ENCODE results near the gene PPP4R3A.

DNA sequence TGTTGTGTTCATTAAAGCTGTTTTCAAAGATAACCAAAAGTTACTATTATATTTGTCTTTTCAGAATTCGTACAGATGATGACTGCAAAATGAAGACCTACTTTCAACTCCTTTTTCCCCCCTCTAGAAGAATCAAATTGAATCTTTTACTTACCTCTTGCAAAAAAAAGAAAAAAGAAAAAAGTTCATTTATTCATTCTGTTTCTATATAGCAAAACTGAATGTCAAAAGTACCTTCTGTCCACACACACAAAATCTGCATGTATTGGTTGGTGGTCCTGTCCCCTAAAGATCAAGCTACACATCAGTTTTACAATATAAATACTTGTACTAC is 7.8 kb downstream of the CALM1 start:
- PRO-cap, 2 experiments, result no peak in any of the 2 experiments

DNA sequence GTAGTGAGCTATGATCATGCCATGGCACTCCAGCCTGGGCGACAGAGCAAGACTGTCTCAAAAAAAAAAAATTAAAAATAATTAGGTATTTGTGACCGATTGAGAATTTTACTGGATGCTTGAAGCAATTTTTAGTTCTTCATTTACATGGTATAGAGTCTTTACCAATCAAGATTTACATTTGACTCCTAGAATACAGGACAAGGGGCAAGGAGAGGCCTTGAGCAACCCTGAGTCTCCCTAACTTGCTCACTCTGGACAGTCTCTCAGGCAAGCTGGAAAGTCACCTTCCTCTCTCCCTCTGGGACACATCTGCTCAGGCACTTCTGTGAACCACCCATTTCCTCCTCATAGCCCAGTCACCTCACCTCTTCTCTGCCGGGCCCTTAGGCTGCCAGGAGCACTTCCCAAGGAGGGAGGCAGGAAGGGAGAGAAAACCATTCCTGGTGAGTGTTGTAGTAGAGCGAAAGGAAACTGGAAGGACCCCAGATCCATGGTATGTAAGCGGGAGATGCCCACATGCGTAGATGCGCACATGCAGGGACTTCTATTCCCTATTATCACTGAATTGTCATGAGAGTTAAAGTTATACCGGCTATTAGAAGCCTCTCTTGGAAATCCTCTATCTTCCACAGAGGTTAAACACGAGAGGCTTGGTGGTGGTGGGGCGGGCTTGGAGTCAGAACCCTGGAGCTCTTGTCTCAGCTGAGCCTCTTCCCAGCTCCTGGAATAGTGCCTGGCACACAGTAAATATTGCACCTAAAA is 202.7 kb downstream of the TTC7B start:
- PRO-cap, 2 experiments, result no peak in any of the 2 experiments

- PRO-cap, 2 experiments, result no peak in any of the 2 experiments
Observed at GRCh38 chr14:90615690-90616250, 200.5 kb downstream of the TTC7B start.

- PRO-cap, 2 experiments, result no peak in any of the 2 experiments
Observed at GRCh38 chr14:90624254-90624771, 191.9 kb downstream of the TTC7B start.

DNA sequence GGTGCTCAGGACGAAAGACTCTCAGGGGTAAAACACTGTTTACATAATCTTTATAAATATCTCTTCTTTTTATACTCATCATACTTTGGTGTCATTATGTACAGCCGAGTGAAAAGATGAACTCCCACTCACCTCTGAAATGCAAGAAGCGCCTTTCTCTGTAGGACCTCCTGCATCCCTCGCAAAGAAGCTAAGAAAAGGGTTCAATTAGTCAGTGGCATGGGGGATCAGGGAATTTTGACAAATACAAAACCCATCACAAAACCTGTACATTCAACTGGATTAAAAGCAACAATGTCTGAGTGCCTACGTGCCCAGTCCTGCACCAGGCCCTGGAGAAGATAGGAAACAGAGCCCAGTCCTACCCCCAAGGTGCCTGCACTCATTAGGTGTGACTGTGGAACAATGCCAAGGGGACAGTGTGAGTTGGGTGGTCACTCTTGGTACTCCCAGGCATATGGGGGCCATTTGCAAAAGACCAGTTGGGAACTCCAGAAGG is 163.5 kb downstream of the TTC7B start:
- PRO-cap, 2 experiments, result no peak in any of the 2 experiments

GRCh38 chr14:90701115-90701612 is 115.1 kb downstream of the TTC7B start:
- PRO-cap, 2 experiments, result no peak in any of the 2 experiments

- PRO-cap, 2 experiments, result no peak in any of the 2 experiments
Observed at GRCh38 chr14:91090572-91091179, 23.2 kb upstream of the DGLUCY start.

GRCh38 chr14:91115561-91116558 is 2.0 kb downstream of the DGLUCY start:
- PRO-cap, 2 experiments, result no peak in any of the 2 experiments

DNA sequence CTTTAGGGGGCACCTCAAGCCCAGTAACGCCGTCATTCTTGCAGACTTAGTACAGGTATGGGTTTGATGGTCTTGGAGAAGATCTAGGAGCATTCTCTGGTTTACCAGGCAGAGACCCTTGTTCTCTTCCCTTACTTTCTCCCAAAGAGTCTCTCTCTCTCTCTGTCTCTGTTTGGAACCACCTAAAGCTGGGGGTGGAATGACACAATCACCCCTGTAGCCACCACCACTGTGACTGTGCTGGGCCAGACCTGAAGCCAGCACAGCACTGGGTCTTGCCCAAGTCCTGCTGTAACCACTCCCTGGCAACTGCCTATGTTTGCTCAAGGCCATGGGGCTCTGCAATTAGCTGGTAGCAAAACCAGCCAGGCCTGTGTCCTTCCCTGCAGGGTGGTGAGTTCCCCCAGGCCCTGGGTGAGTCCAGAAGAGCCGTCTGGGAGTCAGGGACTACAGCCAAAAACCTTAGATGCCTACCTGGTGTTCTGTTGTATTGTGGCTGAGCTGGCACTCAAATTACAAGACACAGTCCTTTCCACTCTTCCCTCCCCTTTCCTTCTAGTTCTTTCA is 50.7 kb downstream of the DGLUCY start:
- PRO-cap, 2 experiments, result no peak in any of the 2 experiments

DNA sequence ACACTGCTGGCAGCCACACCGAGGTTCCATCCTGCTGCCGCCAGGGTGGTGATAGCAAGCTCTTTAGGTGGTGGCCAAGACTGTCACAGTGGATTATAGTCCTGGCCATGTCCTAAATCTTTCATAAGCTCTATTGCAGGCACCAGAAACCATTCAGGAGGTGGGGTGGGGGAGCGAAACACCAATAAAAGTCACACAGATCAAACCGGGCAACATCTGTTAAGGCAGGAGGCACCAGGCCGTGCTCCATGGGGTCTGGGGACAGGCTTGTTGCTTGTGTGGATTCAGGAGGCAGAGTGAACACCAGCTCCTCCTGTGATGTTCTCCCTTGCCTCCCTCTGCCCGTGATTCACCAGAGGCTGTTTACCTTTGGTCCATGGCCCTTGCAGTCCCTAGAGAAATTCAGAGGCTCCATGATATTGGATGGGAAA is 57.7 kb downstream of the DGLUCY start:
- PRO-cap, 2 experiments, result no peak in any of the 2 experiments

DNA sequence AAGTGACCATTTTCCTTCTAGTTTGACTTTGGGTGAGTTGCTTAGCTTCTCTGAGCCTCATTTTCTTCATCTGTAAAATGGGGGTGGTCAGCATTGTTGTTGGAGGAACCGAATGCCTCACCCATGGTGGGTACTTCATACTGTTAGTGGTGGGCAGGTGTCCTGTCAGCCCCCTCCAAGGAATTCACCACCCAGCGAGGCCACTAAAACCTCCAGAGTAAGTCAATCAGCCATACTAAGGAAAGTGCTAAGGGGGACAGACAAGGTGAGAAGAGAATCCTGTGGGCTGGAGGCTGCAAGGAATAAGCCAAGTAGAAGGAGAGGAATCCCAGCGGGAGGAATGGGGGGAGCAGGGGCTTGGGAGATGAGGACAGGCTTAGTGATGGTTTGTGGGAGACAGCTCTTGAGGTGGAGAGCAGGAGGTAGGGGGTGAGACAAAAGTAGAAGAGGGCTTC is 28.7 kb downstream of the GPR68 start:
- PRO-cap, 2 experiments, result no peak in any of the 2 experiments

DNA sequence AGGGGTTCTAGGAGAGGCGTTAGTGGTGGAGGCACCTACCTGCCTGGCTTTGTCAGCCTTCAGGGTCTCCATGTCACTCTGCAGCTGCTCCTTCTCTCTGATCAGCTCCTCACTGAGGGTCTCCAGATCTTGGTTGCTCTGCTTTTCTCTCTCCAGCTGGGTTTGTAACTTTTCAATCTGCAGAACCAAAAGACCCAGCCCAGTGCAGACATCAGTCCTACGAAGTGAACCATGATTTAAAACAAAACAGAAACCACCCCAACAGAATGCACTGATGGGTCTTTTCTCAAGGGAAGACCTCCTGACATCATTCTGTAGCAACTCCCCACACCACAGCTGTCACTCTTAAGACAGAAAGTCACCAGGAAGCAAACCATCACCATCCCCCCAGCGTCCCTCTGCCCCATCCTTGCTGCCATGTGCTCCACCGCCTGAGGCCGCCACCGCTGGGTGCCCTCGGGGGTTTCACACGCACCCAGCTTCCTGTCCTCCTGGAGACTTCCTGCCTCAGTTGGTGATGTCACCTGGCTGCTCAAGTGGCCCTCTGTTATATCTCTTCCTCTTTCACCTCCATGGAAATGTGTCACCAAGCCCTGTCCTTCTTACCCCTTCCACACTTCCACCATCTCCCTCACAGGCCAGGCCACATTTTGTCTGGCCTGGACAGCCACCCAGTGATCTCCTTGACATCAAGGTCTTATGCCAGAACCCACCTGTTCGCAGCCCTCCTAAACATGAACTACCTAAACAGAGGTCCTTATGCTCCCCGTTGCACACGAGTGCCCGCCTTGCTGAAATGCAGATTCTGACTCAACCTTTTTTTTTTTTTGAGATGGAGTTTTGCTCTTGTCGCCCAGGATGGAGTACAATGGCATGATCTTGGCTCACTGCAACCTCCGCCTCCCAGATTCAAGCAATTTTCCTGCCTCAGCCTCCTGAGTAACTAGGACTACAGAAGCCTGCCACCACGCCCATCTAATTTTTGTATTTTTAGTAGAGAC is 71.4 kb upstream of the GPR68 start:
- PRO-cap, 2 experiments, result peak in 2 of 2 experiments; most common plus-strand start position 563 of the sequence (in 2); most common minus-strand start position 164 of the sequence (in 1)

GRCh38 chr14:91374390-91375360 is 42.9 kb downstream of the CCDC88C start:
- PRO-cap, 2 experiments, result peak in 1 of 2 experiments; most common plus-strand start chr14:91375047 (in 1); most common minus-strand start chr14:91375021 (in 1)

GRCh38 chr14:91408127-91408926 is 9.3 kb downstream of the CCDC88C start:
- PRO-cap, 2 experiments, result peak in 1 of 2 experiments; most common minus-strand start chr14:91408427 (in 1)

- PRO-cap, 2 experiments, result no peak in any of the 2 experiments
Observed at GRCh38 chr14:91485180-91485808, 24.8 kb downstream of the PPP4R3A start.

- PRO-cap, 2 experiments, result peak in 1 of 2 experiments; most common minus-strand start chr14:91509319 (in 1)
Observed at GRCh38 chr14:91508948-91509483, 1.1 kb downstream of the PPP4R3A start.

DNA sequence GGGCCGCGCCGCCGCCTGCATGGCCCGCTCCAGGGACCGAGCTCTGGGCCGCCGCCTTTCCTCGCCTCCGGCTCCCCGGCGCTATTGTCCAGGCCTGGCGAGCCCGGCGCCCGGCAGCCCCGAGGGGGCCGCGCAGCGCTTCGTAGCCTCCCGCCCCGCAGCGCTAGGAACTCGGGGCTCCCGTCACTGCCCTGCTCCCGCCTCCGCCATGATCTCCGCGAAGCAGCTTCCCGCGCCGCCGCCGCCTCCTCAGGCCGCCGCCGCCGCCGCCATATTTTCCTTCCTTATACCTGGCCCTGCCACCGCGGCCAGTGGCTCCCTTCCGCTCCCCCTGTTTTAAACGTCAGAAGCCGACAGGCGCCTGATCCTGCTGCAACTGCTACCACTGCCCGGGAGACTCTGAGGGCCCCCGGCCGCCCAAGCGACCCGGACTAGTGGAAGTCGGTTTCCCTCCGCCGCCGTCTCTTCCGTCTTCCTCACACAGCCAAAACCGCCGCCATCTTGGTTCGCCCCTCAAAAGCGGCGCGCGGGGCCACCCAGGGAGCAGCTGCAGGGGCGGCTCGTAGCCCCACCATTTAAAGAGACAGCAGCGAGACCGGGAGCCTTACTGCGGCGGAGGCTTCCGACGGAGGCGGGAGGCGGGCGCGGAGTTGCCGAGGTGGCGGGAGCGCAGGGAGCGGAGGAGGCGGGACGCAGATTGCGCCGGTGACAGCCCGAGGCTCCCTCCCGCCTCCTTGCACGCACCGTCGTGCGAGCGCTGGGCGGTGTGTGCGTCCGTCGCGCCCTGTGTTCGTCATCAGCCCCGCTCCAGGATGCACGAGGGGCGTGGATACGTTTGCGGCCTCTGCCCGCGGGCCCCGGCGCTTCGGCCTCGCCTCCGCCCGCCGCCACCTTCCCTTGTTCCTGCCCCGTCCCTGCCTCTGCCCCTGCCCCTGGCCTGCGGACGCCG is at the start of gene PPP4R3A:
Gene PPP4R3A, minus strand, starts transcription at position 526 of the 949 bp plus-strand sequence.
- PRO-cap, 2 experiments, result peak in 2 of 2 experiments; most common plus-strand start position 607 of the sequence (in 2); most common minus-strand start position 503 of the sequence (in 2)

- PRO-cap, 2 experiments, result peak in 1 of 2 experiments; most common plus-strand start chr14:91574199 (in 1)
Observed at GRCh38 chr14:91573900-91575011, 64.1 kb upstream of the PPP4R3A start.

GRCh38 chr14:91899013-91899765 is 31.9 kb upstream of the TC2N start:
- PRO-cap, 2 experiments, result no peak in any of the 2 experiments

- PRO-cap, 2 experiments, result peak in 2 of 2 experiments; most common plus-strand start chr14:92005303 (in 1); most common minus-strand start chr14:92005146 (in 2)
Observed at GRCh38 chr14:92004908-92006202, 34.5 kb downstream of the TRIP11 start.

Measured in helper T cell (primary cell).